Measurements from ENCODE around the gene TOB2.

GRCh38 chr22:40125645-40125947 is 52.1 kb upstream of the TNRC6B start:
- PRO-cap: no peak
CAGE:
- cytosol, long polyA plus RNA: no peak
- long polyA plus RNA: no peak
- nucleus, long polyA plus RNA: no peak

GRCh38 chr22:40193022-40194166 is 15.7 kb downstream of the TNRC6B start:
- PRO-cap: no peak
CAGE:
- cytosol, long polyA plus RNA: no peak
- long polyA plus RNA: no peak
- nucleus, long polyA plus RNA: no peak

DNA sequence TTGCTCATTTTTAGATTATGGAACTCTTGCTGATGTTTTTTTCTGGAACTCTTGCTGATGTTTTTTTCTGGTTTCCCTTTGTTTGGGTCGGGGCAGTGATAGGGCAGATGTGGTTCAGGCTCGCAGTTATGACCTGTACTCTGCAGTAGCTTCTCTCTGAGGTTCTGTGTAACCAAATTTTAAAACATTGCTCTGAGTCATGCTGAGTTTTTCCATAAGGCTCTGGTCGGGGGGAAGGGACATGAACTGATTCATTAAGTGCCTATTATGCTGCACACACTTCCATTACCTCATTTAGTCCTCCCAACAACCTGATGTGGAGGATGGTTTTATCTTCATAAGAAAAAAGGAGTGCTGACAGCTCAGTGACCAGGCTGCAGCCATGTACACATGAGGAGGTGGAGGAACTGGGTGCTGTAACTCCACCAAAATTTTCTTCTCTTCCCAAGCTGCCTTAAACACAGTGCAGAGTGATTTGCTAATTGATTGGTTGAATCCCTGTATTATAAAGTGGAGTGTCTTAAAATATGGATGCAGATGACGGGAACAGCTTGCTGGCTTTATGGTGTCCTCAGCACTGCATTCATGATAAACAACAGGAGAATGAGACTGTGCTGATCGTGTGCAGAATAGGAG is 19.0 kb downstream of the TNRC6B start:
- PRO-cap: no peak
CAGE:
- cytosol, long polyA plus RNA: no peak
- long polyA plus RNA: no peak
- nucleus, long polyA plus RNA: no peak

DNA sequence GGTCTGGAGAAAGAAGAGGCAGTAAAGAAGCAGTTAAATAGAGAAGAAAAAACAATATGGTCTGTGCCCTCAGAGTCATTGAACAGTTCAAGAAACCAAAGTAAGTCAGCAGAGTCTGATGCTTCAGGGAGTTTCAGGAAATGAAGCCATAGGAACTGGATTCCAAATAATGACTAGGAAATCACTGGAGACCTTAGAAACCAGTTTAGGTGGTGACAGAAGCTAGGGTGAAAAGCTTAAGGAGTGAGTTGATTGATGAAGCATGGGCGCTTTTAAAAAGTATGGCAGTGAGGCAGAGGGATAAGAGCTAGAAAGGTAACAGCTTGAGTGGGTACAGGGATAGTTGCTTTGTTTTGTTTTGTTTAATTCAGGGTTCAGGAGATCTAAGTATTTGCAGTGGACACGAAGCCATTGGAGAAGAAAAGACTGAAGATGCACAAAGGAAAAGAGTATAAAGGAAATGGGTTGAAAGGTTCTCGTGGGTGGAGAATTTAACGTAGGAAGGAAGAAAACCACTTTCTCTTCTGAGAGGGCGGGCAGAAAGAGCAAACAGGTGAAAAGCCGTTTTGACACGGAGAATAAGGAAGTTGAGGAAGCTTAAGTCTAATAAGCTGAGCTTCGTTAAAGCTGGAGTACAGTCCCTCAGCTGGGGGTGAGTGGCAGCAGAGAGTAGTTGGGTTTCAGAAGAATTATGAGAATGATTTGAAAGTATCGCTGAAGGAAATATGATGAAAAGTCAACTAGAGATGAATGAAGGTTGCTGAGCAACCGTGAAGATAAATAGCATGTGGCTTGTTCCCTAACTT is 14.8 kb downstream of the SGSM3 start:
- PRO-cap: no peak
CAGE:
- cytosol, long polyA plus RNA: no peak
- long polyA plus RNA: no peak
- nucleus, long polyA plus RNA: no peak

- PRO-cap: no peak
CAGE:
- cytosol, long polyA plus RNA: no peak
- long polyA plus RNA: no peak
- nucleus, long polyA plus RNA: no peak
Observed at GRCh38 chr22:40387484-40388486, 17.4 kb downstream of the SGSM3 start.

DNA sequence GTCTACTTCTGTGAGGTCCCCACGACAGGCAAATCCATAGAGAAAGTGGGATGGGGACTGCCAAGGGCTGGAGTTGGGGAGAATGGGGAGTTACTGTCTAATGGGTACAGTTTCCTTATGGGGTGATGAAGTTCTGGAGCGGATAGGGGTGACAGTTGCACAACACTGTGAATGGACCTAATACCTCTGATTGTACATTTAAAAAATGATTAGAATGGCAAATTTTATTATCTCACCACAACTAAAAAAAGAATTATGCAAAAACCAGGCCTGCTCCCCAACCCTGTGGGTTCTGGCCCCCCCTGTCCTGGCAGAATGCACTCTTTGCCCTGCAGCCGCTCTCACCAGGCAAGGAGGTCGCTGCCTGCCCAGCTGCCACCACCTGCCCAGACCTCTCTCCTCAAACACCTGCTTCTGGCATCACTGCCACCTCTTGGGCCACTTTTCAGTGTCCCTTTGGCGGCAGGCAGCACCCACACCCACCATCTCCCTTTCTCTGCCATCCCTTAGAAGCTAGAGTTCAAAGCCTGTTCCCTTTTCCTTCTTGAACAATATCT is 44.3 kb downstream of the SGSM3 start:
- PRO-cap: no peak
CAGE:
- cytosol, long polyA plus RNA: no peak
- long polyA plus RNA: no peak
- nucleus, long polyA plus RNA: no peak

GRCh38 chr22:40818311-40819147 is 617 bp downstream of the SLC25A17 start:
- PRO-cap: unidirectional peak, minus-strand start at chr22:40818981
CAGE:
- cytosol, long polyA plus RNA: no peak
- long polyA plus RNA: no peak
- nucleus, long polyA plus RNA: no peak

- PRO-cap: no peak
CAGE:
- cytosol, long polyA plus RNA: no peak
- long polyA plus RNA: no peak
- nucleus, long polyA plus RNA: no peak
Observed at GRCh38 chr22:40835345-40835716, 16.2 kb upstream of the SLC25A17 start.

DNA sequence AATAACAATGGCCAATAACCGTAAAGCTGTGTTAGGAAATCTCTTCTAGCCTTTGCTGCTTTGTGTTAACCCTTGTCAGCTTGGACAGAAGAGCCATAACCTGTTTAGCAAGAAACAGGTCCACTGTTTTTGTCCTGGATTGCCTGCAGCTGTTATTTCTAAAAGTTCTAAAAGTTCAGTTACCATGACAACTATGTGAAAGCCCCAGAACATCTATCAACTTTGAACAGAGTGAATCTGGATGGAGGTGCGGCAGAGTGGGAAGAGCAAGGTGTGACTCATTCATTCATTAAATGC is 50.5 kb downstream of the RBX1 start:
- PRO-cap: no peak
CAGE:
- cytosol, long polyA plus RNA: no peak
- long polyA plus RNA: no peak
- nucleus, long polyA plus RNA: no peak

DNA sequence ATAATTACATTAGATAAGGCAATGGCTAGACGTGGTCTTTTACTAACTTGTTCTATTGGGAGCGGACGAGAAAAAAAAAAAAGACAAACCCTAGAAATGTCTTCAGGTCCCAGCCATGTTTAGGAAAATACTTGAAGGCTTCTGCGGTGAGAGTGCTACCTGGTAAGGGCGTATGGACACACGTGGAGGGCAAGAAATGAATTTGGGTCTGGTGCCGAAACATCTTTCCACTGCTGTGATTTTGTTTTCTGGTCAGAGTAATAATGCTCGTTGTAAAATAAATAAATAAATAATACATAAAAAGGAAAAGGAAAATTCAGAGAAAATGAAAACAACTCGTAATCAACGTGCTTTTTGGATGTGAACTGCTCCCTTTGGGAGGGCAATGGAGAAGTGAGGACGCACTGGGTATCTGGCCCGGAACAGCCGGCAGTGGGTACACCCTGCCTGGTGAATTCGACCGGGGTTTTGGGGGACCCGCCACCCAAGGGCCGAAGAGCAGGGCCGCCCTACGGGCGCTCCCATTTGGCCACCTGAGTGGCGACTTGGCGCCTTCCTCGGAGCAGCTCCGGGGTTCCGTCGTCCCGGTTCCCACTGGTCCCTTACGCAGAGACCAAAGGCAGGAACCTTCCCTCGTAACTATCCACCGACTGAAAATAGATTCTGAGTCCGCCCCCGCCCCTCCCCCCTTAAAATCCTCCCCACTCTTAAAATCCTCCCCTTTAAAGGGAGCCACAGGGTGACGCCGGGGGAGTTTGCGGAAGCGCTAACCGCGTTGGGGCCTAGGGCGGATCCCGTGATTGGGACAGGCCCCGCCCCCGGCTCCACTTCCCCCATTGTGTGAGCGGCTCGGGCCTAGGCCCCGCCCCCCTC is 1.4 kb upstream of the EP300 start:
- PRO-cap: unidirectional peak, plus-strand start at position 368 of the sequence; bidirectional peak, plus-strand start outside the sequence, minus-strand start at position 596 of the sequence
CAGE:
- cytosol, long polyA plus RNA: no peak
- long polyA plus RNA: no peak
- nucleus, long polyA plus RNA: no peak

GRCh38 chr22:41093225-41093409 is 725 bp downstream of the EP300 start:
- PRO-cap: no peak
CAGE:
- cytosol, long polyA plus RNA: no peak
- long polyA plus RNA: no peak
- nucleus, long polyA plus RNA: no peak

- PRO-cap: no peak
CAGE:
- cytosol, long polyA plus RNA: no peak
- long polyA plus RNA: no peak
- nucleus, long polyA plus RNA: no peak
Observed at GRCh38 chr22:41237281-41238269, 3.2 kb downstream of the CHADL start.

- PRO-cap: no peak
CAGE:
- cytosol, long polyA plus RNA: no peak
- long polyA plus RNA: no peak
- nucleus, long polyA plus RNA: no peak
Observed at GRCh38 chr22:41380844-41381340, 850 bp upstream of the TEF start.

DNA sequence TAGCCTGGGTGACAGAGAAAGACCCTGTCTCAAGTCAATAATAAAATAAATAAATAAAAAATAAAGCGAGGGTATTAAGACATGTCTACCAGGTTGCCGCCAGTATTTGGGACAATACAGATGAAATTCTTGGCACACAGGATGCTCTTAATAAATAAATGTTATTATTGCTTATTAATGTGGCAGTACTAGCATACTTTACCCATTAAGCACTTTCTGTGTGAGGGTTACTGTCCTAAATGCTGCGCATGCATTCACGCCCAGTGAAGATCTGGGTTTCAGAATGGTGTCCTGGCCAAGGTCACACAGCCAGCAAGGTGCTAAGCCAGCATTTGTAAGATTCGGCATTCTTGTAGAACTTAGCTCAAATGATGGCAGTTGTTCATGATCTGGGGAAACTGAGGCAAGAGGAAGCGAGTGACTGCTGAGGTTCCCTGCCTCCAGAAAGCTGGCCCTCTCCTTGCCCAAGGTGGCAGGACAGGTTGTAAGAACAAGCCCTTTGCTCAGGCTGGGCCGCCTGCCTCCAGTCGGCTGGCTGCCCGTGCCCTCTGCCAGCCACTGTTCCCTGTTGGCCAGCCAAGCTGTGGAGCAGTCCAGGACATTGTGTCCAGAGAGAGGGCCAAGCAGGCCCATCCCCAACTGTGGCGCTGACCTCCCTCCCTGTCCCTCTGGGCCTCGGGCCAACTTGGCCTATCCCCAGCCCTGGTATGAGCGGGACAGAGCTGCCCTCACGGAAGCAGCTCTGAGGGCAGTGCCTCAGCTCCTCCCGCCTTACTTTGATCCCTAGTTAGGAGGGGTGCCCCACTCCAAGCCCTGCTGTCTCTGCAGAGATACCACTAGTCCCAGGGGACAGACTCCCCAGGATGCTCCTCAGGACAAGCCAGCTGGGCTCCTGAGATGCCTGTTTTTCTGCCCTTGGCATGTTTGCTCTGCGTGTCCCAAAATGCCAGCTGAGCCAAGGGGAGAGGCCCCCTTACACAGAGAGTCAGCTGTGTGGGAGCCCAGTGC is 28.8 kb downstream of the TOB2 start:
- PRO-cap: bidirectional peak, plus-strand start at position 708 of the sequence, minus-strand start at position 607 of the sequence
CAGE:
- cytosol, long polyA plus RNA: no peak
- long polyA plus RNA: no peak
- nucleus, long polyA plus RNA: no peak

GRCh38 chr22:41431336-41431911 is 15.2 kb downstream of the TOB2 start:
- PRO-cap: no peak
CAGE:
- cytosol, long polyA plus RNA: no peak
- long polyA plus RNA: no peak
- nucleus, long polyA plus RNA: no peak

GRCh38 chr22:41446601-41446893 is at the start of gene TOB2:
Gene TOB2 (minus strand): TSS chr22:41446801.
- PRO-cap: bidirectional peak, plus-strand start at chr22:41446967, minus-strand start at chr22:41446798
CAGE:
- cytosol, long polyA plus RNA: no peak
- long polyA plus RNA: no peak
- nucleus, long polyA plus RNA: no peak

DNA sequence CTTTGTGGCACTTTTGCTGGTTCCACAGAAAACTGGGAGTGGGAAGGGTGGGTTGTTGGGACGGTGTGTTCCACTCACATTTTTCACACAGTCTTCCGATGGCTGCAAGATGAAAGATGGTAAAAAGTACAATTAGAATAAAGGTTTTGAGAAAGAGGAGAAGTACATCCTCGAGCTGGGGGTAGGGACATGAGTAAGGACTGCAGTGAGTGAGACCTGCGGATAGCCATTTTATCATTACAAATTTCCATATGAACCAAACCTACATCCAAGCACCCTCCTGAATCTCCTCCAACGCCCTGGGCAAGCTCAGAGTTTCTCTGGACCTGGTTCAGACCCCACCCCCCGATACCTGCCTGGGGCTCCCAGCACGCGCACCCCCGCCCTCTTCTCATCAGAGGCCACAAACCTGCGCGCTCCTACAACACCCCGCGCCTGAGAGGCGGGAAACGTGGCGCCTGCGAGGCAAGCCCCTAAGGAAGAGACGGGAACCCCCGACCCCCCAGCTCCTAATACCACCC is 386 bp downstream of the PHF5A start:
- PRO-cap: no peak
CAGE:
- cytosol, long polyA plus RNA: no peak
- long polyA plus RNA: no peak
- nucleus, long polyA plus RNA: no peak

DNA sequence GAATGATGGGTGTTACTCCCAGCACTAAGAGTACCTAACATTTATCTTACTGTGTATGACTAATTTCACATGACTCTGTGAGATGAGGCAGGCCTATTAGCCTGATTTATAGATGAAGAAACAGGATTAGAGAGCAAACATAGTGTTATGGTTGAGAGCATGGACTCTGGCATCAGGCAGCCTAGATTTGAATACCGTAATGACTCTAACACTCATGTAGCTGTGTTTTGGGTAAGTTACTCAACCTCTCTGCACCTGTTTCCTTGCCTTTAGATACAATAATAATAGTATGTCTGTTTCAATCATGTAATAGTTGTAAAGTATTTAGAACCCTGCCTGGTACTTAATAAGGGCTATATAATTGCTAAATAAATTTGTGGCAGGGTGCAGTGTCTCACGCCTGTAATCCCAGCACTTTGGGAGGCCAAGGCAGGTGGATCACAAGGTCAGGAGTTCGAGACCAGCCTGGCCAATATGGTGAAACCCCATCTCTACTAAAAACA is 2.8 kb downstream of the ACO2 start:
- PRO-cap: no peak
CAGE:
- cytosol, long polyA plus RNA: no peak
- long polyA plus RNA: no peak
- nucleus, long polyA plus RNA: no peak

DNA sequence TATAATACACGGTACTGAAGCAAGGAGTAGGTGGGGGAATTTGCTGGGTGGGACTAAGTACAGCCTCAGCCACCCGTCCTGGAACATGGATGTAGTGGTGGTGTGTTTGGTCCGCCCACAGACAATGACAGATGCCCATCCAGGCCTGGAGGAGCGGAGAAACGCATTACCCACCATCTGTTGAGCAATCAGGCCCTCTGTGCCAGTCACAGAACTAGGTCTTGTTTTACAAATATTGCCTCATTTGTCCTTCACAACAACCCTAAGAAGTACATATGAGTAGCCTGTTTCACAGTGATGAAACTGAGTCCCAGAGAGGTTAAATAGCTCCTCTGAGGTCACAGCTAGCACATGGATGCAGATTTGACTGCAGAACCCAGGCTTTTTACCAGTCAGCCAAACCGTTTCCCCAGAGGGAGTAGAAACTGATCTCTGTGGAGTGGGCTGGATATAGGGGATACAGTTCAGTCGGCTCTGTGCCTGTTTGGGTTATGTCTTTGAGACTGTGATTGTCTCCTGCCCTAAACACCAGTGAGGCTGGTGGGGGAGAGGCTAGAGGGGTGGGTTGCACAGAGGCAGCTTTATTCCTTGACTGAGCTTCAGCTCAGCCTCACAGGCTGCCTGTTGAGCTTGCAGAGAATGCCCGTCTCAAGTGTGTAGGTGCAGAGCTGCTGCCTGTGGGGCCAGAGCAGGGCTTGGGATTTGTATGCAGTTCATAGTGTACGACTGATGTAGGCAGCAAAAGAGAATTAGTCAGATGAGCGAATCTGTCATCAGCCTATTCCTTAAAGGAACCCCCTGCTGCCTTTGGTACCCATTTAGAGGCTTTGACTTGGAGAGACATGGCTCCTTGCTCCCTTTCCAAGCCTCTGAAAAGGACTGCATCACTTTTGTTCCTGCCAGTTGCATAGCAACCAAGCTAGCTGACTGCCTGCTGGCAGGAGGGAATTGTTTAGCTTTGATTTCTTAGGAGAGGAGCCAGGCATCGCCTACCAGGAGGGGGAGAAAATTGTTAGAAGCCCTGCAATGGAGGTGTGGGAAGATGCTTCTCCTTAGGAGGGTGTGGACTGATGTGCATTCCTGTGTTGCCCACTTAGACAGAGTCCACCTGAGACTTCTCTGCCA is 10.6 kb downstream of the ACO2 start:
- PRO-cap: no peak
CAGE:
- cytosol, long polyA plus RNA: no peak
- long polyA plus RNA: no peak
- nucleus, long polyA plus RNA: no peak

DNA sequence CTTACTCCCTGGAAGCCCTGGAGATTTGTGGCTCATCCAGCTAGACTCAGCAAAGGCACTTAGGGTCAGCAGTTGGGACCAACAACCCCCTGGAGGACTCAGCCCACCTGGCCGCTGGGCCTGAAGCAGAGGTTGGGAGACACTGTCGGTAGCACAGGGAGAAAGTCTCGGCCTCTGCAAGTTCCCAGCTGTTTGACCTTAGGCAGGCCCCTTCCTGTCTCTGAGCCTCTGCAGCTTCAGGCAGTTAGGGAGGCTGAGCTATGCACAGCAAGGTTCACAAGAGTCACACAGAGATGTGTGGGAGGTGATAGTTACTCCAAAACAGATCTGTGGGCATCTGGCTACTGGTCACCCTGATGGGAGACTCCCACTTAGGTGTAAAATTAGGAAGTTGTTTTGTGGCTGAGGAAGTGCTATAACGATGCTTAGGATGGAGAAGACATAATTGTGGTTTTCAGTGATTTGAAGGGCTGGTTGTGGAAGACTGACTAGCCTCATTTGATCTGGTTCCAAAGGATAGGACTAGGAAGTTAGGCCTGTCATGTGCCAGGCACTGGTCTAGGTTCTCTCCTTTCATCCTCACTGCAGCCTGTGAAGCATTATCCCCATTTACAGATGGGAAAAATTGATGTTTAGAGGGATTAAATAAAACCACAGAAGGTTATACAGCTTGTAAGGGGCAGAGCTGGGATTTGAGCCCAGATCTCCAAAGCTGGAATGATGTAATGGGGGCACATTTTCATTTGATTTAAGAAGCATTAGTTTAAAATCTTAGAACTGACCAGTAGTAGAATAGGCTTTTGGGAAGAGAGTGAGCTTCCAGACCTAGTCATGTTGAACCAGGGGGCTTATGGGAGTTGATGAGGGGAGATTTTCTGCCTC is 13.5 kb downstream of the ACO2 start:
- PRO-cap: no peak
CAGE:
- cytosol, long polyA plus RNA: no peak
- long polyA plus RNA: no peak
- nucleus, long polyA plus RNA: no peak